Endothelial cell of umbilical vein (primary cell): ENCODE measurements around a stretch of chr12.

DNA sequence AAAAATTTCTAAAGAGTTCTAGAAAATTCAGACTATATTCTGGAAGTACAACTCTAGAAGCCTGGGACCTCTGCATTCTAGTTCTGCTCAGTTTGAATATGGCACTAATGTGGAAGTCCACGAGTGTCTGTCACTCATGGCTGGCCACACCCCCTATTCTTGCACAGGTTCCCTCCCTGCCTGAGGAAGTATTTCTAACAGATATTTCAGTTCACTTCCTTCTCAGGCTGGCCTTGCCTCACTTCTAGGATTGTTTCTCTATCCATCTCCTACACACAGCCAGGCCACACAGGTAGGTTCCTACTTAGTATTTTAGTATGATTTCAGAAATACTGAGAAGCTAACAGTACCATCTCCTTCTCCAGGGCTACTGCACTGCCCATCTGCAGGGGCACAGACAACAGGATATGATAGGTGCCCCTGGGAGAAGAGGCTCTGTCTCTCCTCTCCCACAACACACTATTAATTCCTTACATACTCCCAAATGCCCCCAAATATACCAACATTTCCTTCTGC, 120.2 kb downstream of the NAP1L1 start:
- PRO-cap = no peak
CAGE:
- cytosol, long polyA minus RNA = no peak
- cytosol, long polyA plus RNA = no peak
- long polyA plus RNA = no peak
- nucleus, long polyA minus RNA = no peak
- nucleus, long polyA plus RNA = no peak

- PRO-cap = no peak
CAGE:
- cytosol, long polyA minus RNA = no peak
- cytosol, long polyA plus RNA = no peak
- long polyA plus RNA = no peak
- nucleus, long polyA minus RNA = no peak
- nucleus, long polyA plus RNA = no peak
These were observed 114.7 kb downstream of the NAP1L1 start for GRCh38 chr12:75969578-75970375.

DNA sequence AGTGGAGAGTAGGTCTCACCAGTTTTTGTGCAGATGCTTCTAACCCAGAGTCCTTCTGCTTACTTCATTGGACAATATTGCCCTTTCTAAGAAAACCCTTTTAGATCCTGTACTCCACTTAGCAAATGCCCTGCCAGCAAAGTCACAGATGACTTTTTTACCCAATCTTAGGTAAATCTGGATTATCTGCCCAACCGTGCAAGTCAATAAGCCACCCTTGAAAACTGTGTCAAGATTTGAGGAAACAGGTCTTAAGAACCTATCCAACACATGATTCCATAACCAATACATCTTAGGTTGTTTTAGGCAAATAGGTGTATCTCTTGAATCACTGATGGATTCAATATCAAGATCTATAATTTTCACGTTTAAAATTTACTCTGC, 58.7 kb downstream of the NAP1L1 start:
- PRO-cap = no peak
CAGE:
- cytosol, long polyA minus RNA = no peak
- cytosol, long polyA plus RNA = no peak
- long polyA plus RNA = no peak
- nucleus, long polyA minus RNA = no peak
- nucleus, long polyA plus RNA = no peak

DNA sequence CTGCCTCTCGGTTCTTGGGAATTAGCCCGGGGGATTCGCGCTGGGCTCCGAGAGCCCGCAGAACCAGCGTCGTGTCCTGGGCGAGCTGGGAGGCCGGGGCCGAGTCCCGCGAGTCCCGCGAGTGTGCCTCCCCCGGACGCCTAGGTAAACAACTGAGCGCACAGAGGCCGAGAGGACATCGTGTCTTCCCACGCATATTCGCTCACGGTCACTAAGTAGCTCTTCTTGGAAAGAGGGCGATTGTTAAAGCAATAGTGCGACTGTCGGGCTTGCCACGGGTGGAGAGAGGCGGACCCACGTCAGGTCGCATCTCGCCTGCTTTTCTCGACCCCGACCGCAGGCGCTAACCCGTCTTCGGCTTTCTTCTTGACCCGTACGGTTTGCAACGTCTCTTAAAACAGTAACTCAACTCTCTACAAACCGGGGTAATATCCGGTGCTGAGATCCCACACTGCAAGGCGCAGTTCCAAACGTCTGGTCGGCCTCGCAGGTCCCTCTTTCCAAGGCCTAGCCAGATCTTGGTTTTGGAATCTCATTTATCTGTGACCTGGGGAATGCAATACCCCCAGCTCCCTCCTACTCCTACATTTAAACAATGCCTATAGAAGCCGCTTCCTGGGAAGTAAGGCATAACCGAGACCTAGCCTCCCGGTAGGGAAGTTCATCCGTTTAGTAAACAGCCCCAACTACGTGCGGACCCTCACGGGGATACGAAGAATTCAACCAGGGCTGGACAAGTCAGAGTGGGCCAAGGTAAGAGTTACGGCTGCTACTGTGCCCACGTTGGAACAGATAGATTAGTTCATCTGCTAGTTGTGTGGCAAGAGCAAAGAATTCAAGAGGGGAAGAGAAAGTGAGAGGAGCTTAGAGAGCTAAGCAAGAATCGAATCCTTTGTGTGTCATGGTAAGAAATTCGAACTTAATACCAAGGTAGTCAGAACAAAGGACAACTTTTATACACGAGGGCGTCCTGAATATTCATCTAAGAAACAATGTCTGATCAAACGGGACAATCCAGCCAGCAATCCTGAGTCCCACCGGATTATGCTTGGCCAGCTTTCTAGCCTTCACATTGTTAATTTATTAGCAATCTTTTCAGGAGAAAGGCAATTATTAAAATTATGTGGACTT, 52.1 kb downstream of the NAP1L1 start:
- PRO-cap = bidirectional peak, plus-strand start at position 463 of the sequence, minus-strand start at position 368 of the sequence
CAGE:
- cytosol, long polyA minus RNA = no peak
- cytosol, long polyA plus RNA = no peak
- long polyA plus RNA = no peak
- nucleus, long polyA minus RNA = no peak
- nucleus, long polyA plus RNA = no peak

- PRO-cap = no peak
CAGE:
- cytosol, long polyA minus RNA = no peak
- cytosol, long polyA plus RNA = no peak
- long polyA plus RNA = no peak
- nucleus, long polyA minus RNA = no peak
- nucleus, long polyA plus RNA = no peak
These were observed 8.0 kb downstream of the OSBPL8 start for GRCh38 chr12:76551404-76552126.

- PRO-cap = bidirectional peak, plus-strand start at chr12:76559092, minus-strand start at chr12:76559035; bidirectional peak, plus-strand start at chr12:76559576, minus-strand start at chr12:76559578
CAGE:
- cytosol, long polyA minus RNA = no peak
- cytosol, long polyA plus RNA = no peak
- long polyA plus RNA = no peak
- nucleus, long polyA minus RNA = start-site peak on the minus strand at chr12:76558931-76558981, 28 reads; start-site peak on the minus strand at chr12:76559525-76559536, 20 reads
- nucleus, long polyA plus RNA = no peak
These were observed 722 bp downstream of the OSBPL8 start for GRCh38 chr12:76558486-76559612.

- PRO-cap = no peak
CAGE:
- cytosol, long polyA minus RNA = no peak
- cytosol, long polyA plus RNA = no peak
- long polyA plus RNA = no peak
- nucleus, long polyA minus RNA = no peak
- nucleus, long polyA plus RNA = no peak
These were observed 2.5 kb downstream of the NAV3 start for GRCh38 chr12:77833074-77833721.

DNA sequence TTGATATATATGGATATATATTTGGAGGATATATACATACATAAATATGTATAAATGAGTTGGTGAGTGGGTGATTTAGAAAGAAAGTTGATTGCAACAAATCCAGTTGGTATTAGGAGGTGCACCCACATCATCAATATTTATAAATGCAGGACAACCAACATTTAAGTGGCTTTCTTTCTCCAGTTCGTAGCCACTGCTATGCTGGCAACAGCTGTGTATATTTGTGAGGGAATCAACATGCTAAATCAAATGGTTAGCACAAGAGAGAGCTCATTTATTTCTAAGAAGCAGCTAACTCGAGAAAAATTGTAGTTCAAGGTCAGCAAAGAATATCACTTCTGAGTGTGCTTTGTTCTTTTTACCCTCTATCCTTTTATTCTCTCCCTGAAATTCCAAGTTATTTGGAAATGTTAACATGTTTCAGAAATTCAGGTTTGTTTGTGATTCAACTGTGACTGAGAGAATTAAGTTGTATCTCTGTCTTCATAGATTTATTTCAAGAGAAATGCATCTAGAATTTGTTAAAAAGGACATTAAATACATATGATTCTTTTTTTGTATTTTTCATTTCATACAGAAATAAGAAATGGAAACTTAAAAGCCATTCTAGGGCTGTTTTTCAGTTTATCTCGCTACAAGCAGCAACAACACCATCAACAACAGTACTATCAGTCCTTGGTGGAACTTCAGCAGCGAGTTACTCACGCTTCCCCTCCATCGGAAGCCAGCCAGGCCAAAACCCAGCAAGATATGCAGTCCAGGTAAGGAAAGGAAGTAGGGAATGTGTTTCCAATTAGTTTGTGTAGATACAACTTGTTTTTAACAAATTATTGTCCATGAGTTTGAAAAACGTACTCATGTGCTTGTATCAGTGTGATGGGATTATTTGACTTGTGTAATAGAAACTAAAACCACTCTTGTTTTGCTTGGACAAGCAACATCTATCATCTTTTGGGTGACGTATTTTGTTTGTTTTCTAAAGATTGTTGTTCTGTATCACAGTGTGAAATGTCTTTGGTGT, 137.6 kb downstream of the NAV3 start:
- PRO-cap = no peak
CAGE:
- cytosol, long polyA minus RNA = no peak
- cytosol, long polyA plus RNA = no peak
- long polyA plus RNA = no peak
- nucleus, long polyA minus RNA = no peak
- nucleus, long polyA plus RNA = no peak

DNA sequence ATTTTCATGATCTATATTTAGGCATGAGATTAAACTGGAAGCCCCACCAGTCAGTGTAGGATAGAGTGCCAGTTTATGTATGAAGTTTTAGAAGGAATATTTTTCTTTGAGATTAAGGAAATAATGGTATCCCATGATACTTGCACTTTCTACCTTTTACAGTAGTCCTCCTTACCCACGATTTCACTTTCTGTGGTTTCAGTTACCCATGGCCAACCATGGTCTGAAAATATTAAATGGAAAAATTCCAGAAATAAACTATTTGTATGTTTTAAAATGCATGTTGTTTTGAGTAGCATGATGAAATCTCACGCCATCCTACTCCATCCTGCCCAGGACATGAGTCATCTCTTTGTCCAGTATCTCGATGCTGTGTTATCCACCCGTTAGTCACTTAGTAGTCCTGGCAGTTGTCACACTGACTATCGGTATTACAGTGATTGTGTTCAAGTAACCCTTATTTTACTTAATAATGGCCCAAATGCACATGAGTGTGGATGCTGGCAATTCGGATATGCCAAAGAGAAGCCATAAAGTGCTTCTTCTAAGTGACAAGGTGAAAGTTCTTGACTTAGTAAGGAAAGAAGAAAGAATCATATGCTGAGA, 22.4 kb downstream of the SYT1 start:
- PRO-cap = bidirectional peak, plus-strand start at position 389 of the sequence, minus-strand start at position 341 of the sequence
CAGE:
- cytosol, long polyA minus RNA = no peak
- cytosol, long polyA plus RNA = no peak
- long polyA plus RNA = no peak
- nucleus, long polyA minus RNA = no peak
- nucleus, long polyA plus RNA = no peak

DNA sequence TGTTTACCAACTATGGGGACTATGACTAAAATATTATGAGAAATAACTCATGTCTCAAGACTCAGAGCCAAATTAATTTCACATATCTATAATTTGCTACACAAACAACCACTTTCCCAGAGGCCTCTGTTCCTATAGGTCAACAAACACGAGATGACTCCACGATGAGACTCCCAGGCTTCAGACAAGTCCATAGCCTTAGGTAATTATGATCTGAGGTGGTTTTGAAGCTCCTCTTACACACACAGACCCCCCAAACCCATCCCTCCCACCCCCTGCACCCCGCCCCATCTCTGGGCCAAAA, 143.8 kb downstream of the PAWR start:
- PRO-cap = bidirectional peak, plus-strand start outside the sequence, minus-strand start at position 263 of the sequence
CAGE:
- cytosol, long polyA minus RNA = no peak
- cytosol, long polyA plus RNA = no peak
- long polyA plus RNA = no peak
- nucleus, long polyA minus RNA = no peak
- nucleus, long polyA plus RNA = no peak

DNA sequence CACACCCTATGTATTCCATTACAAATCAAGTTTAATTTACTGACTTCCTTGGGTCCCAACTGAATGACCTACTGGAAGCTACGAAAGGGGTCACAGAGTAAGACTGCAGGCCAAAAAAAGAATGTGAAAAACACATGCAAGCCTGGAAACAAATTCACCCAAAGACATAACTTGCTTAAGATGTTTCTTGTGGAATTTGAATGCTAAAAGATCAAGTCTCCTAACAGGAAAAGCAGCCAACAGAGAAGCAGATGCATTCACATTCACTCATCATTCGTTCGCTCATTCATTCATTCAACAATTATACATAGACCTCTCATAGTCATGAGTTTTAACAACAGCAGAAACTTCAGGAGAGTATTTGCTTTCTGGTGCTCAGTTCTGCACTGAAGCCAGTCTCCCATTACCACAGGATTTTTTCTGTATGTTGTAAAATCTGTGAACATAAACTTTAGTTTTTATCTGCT, 132.7 kb downstream of the PAWR start:
- PRO-cap = no peak
CAGE:
- cytosol, long polyA minus RNA = no peak
- cytosol, long polyA plus RNA = no peak
- long polyA plus RNA = no peak
- nucleus, long polyA minus RNA = no peak
- nucleus, long polyA plus RNA = no peak

DNA sequence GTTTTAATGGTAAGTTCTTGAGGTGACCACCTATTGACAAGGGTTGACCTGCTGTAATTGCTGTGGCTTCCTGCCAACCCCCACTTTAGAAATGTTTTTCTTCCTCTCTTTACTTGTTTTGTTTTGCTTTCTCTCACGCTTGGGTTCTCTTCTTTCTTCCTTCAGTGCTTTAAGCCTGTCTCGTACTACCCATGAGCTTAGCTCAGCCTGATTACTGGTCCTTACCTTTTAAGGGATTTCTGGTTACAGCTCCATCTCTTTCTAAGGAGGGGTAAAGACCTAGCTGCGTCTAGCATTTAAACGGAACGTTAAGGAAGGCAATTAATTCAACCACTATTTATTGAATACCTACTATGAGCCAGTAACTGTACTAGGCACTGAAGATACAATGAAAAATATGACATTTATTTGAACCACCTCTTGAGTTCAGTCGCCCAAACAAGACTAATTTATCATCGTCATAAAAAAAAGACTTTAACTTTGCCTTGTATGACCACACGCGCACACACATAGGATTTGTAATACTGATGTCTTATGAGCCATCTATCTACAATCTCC, 832 bp upstream of the PPP1R12A start:
- PRO-cap = no peak
CAGE:
- cytosol, long polyA minus RNA = no peak
- cytosol, long polyA plus RNA = no peak
- long polyA plus RNA = no peak
- nucleus, long polyA minus RNA = no peak
- nucleus, long polyA plus RNA = no peak

DNA sequence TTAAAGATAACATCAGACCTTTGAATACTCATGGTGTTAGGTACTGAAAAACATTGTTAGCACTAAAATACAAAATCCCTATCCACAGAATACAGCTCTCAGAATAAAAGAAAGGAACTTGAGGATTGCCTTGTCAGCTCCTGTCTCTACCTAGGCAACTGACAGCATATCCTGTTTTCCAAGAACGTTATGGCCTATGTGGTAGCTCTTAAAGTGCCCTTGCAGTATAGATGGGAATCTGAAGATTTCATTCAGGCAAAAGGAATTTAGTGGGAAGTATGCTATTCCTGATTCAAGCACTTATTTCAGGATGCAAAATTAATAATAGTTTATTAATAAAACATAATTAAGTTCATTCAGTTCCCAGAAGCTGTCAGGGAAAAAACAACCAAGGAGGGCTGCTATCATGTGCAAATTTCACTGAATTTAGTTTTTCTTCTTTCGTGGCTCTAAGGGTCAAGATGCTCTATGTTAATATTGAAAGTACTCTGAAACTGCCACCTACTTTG, 1.9 kb upstream of the PPP1R12A start:
- PRO-cap = unidirectional peak, minus-strand start at position 160 of the sequence
CAGE:
- cytosol, long polyA minus RNA = no peak
- cytosol, long polyA plus RNA = no peak
- long polyA plus RNA = no peak
- nucleus, long polyA minus RNA = no peak
- nucleus, long polyA plus RNA = no peak

DNA sequence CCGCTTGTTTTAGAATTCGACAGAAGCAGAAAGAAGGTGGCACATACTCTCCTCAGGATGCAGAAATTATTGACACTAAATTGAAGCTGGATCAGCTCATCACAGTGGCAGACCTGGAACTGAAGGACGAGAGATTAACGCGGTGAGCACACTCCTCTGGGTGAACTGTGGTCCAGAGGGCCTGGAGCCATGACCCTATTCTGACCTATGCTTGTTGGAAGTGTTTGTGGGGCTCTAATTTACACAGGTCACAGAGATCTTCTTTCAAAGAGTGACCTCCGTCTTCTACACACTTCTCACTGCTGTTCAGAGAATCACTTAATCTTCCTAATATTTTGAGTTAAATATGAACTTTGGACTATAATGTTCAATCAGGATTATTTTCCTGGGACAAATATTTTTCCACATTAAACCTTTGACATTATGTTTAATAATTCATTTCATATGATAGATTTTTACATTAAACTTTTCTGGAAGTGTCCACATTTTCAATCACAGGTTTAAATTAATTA, 72.4 kb upstream of the MYF6 start:
- PRO-cap = no peak
CAGE:
- cytosol, long polyA minus RNA = no peak
- cytosol, long polyA plus RNA = no peak
- long polyA plus RNA = no peak
- nucleus, long polyA minus RNA = no peak
- nucleus, long polyA plus RNA = no peak

DNA sequence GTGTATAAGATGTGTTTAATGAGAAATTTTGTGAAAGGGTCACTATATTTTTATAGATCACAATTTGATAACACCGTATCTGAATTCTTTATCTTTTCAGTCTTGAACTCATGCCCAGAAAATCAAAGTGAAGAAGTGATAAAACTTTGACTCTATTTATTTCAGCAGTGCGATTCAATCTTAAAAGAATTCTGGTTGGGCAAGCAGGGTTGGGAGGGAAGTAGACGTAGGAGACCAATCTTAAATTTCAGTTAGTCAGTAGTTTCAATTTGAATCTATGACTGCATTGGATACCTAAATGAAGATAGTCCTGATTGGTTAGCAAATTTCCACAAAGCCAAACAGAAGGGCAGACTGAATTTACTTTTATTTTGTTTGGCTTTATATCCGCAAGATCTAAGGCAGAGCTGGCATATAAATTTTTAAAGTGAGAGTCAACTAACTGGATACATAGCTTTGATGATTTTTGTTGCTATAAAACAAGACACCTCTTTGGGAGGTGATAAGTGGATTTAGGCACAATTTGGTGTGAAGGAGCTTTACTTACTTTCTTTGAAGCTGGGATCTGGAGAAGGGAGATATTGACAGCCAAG, 2.6 kb downstream of the ACSS3 start:
- PRO-cap = no peak
CAGE:
- cytosol, long polyA minus RNA = no peak
- cytosol, long polyA plus RNA = no peak
- long polyA plus RNA = no peak
- nucleus, long polyA minus RNA = no peak
- nucleus, long polyA plus RNA = no peak

DNA sequence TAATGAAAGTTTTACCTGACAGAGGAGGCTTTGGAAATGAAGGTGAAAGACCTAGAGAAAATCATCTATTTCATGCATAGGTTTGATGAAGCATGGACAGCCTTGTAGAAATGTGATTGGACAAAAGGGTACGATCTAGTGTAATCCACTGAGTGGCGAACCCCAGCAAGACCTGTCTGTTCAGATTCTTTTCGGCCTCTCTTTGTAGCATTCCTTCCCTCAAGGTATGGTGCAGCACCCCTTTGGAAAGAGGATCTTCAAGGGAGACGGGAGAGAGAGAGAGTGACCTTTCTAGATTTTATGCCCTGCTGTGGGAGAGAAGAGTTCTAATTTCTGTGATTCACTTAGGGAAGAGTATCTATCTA, 287.9 kb downstream of the TMTC2 start:
- PRO-cap = no peak
CAGE:
- cytosol, long polyA minus RNA = no peak
- cytosol, long polyA plus RNA = no peak
- long polyA plus RNA = no peak
- nucleus, long polyA minus RNA = no peak
- nucleus, long polyA plus RNA = no peak

- PRO-cap = no peak
CAGE:
- cytosol, long polyA minus RNA = no peak
- cytosol, long polyA plus RNA = no peak
- long polyA plus RNA = no peak
- nucleus, long polyA minus RNA = no peak
- nucleus, long polyA plus RNA = no peak
These were observed 785.5 kb downstream of the TMTC2 start for GRCh38 chr12:83472126-83472670.

DNA sequence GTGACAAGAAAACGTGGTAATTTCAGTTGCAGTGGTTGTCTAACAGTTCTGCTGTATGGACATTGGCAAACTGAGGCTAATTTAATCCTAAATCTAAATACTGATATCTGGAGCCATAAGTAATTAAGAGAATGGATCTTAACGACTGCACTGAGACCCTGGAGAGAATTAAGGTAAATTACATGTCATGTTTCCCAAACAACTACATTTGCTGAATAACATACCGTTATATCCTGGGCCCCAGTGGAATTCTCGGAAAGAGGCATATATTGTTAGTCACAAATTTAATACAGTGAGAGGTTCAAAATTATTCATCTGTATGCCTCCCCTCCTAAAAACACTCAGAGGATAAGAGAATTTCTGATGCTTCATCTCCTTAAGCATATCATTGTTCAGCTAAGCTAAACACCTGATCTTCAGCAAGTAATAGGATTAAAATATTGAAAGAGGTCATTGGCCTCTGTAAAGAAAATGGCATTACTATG, 970.4 kb downstream of the TMTC2 start:
- PRO-cap = no peak
CAGE:
- cytosol, long polyA minus RNA = no peak
- cytosol, long polyA plus RNA = no peak
- long polyA plus RNA = no peak
- nucleus, long polyA minus RNA = no peak
- nucleus, long polyA plus RNA = no peak

DNA sequence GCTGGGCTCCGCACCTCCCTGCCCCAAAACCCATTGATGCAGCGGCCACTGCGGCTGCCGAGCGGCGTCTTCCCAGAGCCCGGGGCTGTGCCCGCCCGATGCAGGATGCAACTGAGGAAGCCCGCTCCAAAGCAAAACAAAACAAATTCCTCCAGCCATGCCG, 235 bp upstream of the SLC6A15 start:
- PRO-cap = no peak
CAGE:
- cytosol, long polyA minus RNA = no peak
- cytosol, long polyA plus RNA = no peak
- long polyA plus RNA = no peak
- nucleus, long polyA minus RNA = no peak
- nucleus, long polyA plus RNA = no peak

DNA sequence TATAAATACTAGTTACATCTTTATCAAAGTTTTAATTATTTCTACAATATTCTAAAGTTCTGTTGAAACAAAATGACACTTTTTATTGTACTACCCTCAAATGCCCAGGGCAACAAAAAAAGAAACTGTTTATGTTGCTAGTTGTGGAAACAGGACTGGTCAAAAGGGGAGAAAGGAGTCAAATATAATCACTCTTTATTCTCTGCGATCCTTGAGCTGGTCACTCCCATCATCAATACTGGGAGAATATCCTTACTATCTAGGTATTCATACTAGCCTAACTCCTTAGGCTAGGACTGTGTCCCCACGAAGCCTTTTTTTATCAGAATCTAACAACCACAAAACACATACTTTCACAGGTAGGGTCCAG, 505 bp downstream of the RASSF9 start:
- PRO-cap = bidirectional peak, plus-strand start at position 203 of the sequence, minus-strand start at position 157 of the sequence
CAGE:
- cytosol, long polyA minus RNA = no peak
- cytosol, long polyA plus RNA = no peak
- long polyA plus RNA = no peak
- nucleus, long polyA minus RNA = no peak
- nucleus, long polyA plus RNA = no peak